ENCODE measurements around a stretch of chr3.

GRCh38 chr3:101517932-101518369, 4.9 kb upstream of the SENP7 start:
- RRBS, result no CpG with 5 or more reads among the region's 3 CpGs

- RRBS, result no CpG with 5 or more reads among the region's 3 CpGs
These were observed 1.6 kb downstream of the NXPE3 start for GRCh38 chr3:101780573-101781102.

DNA sequence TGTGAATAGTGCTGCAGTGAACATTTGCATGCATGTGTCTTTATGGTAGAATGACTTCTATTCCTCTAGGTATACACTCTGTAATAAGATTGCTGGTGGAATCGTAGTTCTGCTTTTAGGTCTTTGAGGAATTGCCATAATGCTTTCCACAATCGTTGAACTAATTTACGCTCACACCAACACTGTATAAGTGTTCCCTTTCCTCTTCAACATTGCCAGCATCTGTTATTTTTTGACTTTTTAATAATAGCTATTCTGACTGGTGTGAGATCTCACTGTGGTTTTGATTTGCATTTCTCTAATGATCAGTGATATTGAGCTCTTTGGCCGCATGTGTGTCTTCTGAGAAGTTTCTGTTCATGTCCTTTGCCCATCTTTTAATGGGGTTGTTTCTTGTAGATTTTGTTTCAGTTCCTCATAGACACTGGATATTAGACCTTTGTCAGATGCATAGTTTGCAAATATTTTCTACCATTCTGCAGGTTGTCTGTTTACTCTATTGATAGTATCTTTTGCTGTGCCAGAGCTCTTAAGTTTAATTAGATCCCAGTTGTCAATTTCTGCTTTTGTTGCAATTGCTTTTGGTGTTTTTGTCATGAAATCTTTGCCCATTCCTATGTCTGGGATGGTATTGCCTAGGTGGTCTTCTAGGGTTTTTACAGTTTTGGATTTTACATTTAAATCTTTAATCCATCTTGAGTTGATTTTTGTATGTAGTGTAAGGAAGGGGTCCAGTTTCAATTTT, 12.9 kb downstream of the NXPE3 start:
- RRBS, result no CpG with 5 or more reads among the region's 4 CpGs

- RRBS, result no CpG with 5 or more reads among the region's 3 CpGs
These were observed 2.5 kb upstream of the NFKBIZ start for GRCh38 chr3:101846880-101847242.

DNA sequence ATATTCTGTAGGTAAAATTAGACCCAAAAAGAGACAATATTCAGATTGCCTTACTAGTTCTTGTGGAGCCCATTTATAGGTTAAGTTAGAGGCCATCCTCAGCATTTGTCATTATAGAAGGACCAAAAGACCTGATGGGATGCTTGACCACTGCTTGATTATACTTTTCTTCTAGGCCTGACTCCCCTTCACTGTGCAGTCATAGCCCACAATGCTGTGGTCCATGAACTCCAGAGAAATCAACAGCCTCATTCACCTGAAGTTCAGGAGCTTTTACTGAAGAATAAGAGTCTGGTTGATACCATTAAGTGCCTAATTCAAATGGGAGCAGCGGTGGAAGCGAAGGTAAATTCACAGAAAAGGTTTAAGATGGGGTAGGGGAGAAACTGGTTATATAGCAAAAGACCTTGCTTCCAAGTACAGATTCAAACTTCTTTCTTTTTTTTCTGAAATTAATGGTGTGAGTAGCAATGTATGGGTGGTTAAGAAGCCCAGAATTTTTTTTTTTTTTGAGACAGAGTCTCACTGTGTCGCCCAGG, 6.3 kb downstream of the NFKBIZ start:
- RRBS, result no CpG with 5 or more reads among the region's 3 CpGs

DNA sequence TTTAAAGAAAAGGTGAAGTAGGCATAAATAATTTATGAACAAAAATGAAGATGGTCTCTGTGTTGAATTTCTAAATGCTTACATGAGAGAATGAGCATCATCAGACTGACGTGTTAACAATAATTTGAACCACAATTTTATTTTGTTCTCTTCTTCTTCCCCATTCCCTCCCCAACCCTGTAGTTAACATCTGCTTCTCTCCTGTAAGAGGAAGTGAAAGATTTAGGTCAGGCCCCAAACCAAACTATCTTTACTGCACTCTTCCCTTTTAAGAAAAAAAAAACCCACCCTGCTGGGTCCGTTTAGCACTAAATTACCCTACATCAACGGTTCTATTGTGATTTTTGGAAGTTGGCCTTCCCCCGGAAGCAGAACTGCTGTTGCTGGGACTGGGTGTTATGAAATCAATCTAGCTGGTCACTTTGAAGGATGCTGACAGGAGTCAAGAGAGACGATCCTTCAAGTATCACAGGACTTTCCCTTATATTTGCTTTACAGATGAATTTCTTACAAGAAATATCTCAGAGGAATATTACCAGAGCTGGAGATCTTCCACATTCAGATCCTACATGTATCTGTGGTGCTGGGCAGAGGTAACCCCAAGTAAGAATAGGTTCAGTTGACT, 49.5 kb downstream of the NFKBIZ start:
- RRBS, result no CpG with 5 or more reads among the region's 5 CpGs

DNA sequence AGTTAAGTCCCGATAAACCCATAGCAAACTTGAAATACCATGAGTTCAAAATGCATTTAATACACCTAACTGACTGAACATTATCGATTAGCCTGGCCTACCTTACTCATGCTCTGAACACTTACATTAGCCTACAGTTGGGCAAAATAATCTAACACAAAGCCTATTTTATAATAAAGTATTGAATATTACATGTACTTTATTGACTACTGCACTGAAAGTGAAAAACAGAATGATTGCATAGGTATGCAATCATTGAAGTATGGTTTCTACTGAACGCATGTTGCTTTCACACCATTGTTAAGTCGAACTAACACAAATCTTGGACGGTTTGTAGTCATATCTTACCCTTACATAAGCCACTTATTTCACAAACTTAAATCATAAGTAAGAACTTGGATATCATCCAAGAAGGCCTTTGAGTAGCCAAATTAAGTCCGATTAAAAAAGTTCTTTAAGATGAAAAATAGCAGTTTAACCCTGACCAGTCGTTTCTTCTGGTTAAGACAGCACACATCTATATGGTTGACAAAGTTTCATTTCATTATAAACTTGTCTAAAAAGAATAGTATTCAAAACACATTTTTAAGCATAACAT, 91.9 kb downstream of the NFKBIZ start:
- RRBS, result no CpG with 5 or more reads among the region's 7 CpGs

GRCh38 chr3:101964708-101965179, 115.4 kb downstream of the NFKBIZ start:
- RRBS, result no CpG with 5 or more reads among the region's 9 CpGs

- RRBS, result no CpG with 5 or more reads among the region's 8 CpGs
These were observed 1.1 kb upstream of the ALCAM start for GRCh38 chr3:105365624-105365968.

DNA sequence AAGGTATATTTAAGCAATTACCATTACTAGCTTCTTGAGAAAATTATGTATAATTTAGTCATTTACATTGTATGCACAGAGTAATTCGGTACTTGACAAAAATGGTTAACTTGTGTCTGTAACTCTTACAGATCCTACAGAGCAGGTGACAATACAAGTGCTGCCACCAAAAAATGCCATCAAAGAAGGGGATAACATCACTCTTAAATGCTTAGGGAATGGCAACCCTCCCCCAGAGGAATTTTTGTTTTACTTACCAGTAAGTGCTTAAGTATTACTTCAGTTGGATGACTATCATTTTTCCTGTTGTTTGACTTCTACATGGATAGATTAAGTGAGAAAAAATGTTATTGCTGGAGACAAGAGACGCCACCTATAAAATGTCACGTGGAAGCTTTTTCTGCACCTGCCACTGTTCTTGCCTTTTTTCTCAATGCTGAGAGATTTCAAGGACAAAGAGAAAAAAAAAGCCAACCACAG, 173.2 kb downstream of the ALCAM start:
- RRBS, result no CpG with 5 or more reads among the region's 3 CpGs

DNA sequence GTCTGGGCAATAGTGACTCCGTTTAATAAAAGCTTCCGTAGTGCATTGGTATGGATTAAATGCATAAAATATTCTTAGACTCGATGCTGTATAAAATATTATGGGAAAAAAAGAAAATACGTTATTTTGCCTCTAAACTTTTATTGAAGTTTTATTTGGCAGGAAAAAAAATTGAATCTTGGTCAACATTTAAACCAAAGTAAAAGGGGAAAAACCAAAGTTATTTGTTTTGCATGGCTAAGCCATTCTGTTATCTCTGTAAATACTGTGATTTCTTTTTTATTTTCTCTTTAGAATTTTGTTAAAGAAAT, 209.3 kb downstream of the ALCAM start:
- RRBS, result no CpG with 5 or more reads among the region's 4 CpGs

GRCh38 chr3:105822582-105823743, 45.8 kb downstream of the CBLB start:
- RRBS, result no CpG with 5 or more reads among the region's 5 CpGs

DNA sequence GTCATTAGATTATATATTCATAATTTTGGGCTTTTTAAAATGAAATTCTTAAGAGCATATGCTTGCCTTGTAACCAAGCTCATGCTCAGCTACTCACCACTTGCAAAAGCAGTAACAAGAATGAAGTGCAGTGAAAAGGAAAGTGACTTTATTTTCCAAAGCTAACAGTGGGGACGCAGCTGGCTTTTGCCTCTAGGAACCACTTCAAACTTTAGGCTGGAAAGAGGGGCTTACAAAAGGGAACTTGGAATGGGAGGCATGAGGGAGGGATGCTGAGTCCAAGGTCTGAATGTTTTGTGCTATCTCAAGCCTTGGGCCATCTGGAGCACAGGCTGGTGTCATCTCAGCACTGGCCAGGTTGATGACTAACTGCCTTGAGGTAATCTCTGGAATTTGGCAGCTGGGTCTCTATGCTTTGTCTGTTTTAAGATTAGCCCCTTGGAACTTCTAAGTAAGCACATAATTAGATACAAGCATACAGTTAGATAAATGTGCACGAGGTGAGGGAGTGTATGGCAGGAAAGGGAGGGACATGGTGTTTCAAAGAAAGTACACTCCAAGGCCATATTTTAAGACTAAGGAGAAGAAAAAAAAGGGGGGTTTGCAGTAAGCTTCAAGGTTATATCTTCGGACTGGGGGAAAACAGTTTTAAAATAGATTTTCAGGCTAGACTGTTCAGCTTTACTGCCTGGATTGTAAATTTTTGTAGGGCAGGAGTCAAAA, 252.4 kb upstream of the CCDC54 start:
- RRBS, result no CpG with 5 or more reads among the region's 3 CpGs

- RRBS, result no CpG with 5 or more reads among the region's 4 CpGs
These were observed 27.4 kb downstream of the BBX start for GRCh38 chr3:107549981-107550746.

- RRBS, result no CpG with 5 or more reads among the region's 3 CpGs
These were observed 55.7 kb downstream of the BBX start for GRCh38 chr3:107578467-107578917.

DNA sequence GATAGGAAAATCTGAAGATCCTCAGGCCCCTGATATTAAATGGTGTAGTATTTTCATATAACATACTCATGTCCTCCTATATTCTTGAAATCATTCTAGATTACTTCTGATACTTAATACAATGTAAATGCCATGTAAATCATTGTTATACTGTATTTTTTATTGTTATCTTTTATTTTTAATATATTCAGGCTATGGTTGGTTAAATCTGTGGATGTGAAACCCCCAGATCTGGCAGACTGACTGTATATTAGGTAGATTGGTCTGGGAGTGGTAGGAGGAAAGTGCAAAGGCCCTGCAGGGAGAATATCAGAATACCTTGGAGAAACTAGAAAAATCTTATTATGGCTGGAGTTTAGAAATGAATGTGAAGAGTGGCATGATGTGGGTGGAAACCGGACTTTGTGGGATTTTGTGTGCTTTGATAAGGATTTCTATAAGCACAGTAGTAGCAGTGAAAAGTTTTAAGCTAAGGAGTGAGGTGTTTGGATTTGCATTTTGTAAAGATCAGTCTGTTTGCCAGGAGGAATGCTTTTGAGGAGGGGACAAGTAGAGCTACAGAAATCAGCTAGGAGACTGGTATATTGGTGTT, 91.9 kb downstream of the BBX start:
- RRBS, result no CpG with 5 or more reads among the region's 1 CpG

DNA sequence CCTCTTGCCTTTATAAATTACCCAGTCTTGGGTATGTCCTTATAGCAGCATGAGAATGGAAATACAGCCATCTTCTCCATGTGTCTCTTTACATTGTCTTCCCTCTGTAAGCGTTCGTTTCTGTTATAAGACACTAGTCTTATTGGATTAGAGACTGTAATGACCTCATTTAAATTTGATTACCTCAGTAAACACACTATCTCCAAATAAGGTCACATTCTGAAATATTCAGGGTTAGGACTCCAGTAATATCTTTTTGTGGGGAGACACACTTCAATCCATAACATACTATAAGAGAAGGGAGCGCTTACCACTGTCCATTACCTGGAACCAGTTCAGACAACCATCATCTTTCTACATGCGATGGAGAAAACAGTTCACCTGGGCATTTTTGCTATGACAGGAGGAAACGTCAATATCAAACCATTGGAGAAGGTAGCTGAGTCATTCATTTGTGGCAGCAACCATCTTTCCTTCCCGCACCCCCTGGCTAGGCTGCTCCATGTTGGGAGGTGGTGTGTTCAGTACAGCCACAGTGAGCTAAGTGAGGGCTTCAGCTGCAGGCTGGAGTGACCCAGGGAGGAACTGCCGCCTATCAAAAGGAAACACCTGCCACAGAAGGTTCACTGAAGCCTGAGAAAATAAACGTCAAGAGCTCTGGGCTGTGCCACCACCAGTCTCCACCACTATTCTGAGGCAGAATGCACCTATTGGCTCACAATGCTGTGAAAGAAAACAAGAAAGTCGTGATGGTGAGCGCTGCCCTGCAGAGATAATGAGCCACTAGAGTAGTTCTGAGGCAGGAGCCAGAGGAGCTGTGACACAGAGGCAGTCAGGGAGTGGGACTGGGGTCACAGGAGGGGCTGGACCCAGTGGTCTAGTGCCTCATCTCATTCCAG, 34.6 kb upstream of the CD47 start:
- RRBS, result no CpG with 5 or more reads among the region's 10 CpGs

- RRBS, result no CpG with 5 or more reads among the region's 4 CpGs
These were observed 36.4 kb upstream of the CD47 start for GRCh38 chr3:108127144-108127697.